H1 (cell line): ENCODE data around the genes RLF and SMAP2.

- RRBS = no CpG with 5 or more reads among the region's 2 CpGs
CAGE:
- cytosol, long polyA plus RNA = no peak
- long polyA plus RNA = no peak
- nucleus, long polyA plus RNA = no peak
Measured at GRCh38 chr1:39216311-39216871, 11.9 kb downstream of the MACF1 start.

DNA sequence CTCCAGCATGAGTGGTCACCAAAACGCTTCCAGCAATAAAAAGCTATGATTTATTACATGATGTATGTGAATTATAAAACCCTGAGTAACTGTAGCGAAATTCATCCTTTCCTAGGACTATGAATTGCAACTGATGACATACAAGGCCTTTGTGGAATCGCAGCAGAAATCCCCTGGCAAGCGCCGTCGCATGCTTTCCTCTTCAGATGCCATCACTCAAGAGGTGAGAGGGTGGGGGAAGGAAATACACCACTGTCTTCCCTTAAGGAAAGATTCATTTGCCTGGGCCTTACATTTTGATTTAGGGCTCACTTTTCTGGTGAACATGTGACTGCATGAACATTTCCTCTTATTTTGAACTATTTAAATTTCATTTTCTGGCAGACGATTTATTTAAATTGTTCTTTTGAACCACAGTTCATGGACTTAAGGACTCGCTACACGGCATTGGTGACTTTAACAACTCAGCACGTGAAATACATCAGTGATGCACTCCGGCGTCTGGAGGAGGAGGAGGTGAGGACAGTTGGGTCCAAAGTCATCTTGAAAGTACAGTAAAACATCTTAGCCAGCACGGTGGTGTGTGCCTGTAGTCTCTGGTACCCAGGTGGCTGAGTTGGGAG, 118.1 kb downstream of the MACF1 start:
- RRBS = no CpG with 5 or more reads among the region's 13 CpGs
CAGE:
- cytosol, long polyA plus RNA = no peak
- long polyA plus RNA = no peak
- nucleus, long polyA plus RNA = no peak

DNA sequence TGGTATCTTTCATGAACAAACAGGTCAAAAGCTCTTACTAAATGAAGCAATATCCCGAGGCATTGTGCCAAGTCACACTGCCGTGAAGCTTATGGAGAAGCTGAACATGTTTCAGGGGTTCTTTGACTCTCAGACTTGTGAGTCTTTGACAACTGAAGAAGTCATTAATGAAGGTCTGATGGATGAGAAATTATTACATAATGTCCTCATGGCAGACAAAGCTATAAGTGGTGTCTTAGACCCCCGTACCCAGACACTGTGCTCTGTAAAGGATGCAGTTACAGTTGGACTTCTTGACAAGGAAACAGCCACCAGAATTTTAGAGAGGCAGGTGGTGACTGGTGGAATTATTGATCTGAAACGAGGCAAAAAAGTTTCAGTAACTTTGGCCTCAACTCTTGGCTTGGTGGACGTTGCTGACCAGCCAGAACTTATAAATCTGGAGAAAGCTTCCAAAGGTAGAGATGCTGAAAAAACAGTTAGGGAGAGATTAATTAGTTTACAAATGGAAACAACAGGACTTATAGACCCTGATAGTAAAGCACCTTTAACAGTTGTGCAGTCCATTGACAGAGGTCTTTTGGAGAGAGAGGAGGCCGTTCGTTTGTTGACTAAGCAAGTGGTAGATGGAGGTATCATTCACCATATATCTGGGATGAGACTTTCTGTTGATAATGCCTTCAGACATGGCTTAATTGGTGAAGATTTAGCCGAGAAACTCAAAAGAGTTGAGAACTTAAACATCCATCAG, 129.2 kb downstream of the MACF1 start:
- RRBS = no CpG with 5 or more reads among the region's 8 CpGs
CAGE:
- cytosol, long polyA plus RNA = no peak
- long polyA plus RNA = no peak
- nucleus, long polyA plus RNA = no peak

DNA sequence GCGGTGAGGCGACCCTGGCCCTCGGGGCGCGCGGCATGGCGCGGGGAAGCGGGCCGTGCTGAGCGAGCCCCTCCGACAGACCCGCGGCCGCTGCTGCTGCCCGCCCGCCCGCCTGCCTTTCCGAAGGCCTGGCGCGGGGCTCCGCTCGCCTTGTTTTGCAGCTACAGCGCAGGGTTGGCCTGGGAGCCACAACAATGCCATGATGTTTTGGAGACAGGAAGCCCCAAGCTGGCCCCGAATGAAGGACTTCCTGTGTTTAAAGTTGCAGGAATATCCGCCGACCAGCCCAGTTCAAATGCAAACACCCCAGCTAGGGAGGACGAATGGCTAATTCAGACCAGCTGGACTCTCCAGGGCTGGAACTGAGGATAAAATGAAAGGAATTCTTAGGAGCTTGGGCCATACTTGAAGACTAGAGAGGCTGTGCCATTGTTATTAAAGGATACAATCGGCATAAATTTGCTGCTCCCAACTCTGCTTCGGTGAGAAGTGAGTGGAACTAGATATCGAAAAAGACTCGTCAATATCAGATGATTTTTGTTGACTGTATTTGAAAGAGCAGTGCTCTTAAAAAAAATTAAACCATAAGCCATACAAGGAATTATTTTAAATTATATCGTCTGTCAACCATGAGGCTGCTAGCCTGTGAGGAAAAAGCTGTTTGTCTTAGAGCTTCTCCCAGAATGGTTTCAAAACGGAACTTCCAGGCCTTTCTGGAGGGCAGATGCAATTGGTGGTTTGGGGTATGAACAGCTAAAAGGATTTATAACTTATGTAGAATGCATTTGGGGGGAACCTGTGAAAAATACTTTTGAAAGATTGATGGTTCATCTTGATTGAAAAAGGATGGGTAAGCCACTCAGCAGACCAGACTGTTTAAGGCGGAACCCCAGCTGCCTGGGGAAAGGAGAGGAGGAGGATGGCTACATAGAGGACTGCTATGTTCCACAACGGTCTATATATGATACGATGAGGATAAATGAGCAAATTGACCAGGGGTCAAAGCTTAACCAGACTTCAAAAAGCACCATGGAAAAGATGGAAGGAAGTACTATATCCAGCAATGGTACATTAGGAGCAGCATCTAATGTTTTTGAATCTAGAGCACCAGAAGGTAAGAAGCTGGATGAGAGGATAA, 81.6 kb upstream of the BMP8A start:
- RRBS = no CpG with 5 or more reads among the region's 37 CpGs
CAGE:
- cytosol, long polyA plus RNA = no peak
- long polyA plus RNA = no peak
- nucleus, long polyA plus RNA = no peak

- RRBS = no CpG with 5 or more reads among the region's 3 CpGs
CAGE:
- cytosol, long polyA plus RNA = no peak
- long polyA plus RNA = no peak
- nucleus, long polyA plus RNA = no peak
Measured at GRCh38 chr1:39430435-39431163, 60.8 kb upstream of the BMP8A start.

DNA sequence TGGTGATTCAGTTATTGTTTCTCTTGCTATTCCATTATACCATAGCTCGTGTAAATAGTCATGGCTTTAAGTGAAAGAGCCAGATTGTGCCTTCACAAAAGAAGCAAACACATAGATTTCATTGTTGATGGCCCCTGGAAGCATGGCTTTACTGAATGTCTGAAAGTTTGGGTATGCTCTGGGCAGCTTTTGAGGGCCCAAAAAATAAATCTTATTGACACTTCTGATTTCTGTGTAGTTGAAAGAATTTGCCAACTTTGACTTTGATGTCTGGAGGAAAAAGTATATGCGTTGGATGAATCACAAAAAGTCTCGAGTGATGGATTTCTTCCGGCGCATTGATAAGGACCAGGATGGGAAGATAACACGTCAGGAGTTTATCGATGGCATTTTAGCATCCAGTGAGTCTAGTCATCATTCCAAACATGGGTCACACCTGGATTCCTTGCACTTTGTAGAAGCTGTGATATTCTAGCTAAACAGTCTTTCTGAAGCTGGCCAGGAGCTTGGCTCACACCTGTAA, 31.0 kb upstream of the BMP8A start:
- RRBS = no CpG with 5 or more reads among the region's 7 CpGs
CAGE:
- cytosol, long polyA plus RNA = no peak
- long polyA plus RNA = no peak
- nucleus, long polyA plus RNA = no peak

- RRBS = no CpG with 5 or more reads among the region's 12 CpGs
CAGE:
- cytosol, long polyA plus RNA = no peak
- long polyA plus RNA = no peak
- nucleus, long polyA plus RNA = no peak
Measured at GRCh38 chr1:39526939-39527697, 35.7 kb downstream of the BMP8A start.

GRCh38 chr1:39757392-39758157, 13.6 kb downstream of the OXCT2 start:
- RRBS = no CpG with 5 or more reads among the region's 7 CpGs
CAGE:
- cytosol, long polyA plus RNA = no peak
- long polyA plus RNA = no peak
- nucleus, long polyA plus RNA = no peak

DNA sequence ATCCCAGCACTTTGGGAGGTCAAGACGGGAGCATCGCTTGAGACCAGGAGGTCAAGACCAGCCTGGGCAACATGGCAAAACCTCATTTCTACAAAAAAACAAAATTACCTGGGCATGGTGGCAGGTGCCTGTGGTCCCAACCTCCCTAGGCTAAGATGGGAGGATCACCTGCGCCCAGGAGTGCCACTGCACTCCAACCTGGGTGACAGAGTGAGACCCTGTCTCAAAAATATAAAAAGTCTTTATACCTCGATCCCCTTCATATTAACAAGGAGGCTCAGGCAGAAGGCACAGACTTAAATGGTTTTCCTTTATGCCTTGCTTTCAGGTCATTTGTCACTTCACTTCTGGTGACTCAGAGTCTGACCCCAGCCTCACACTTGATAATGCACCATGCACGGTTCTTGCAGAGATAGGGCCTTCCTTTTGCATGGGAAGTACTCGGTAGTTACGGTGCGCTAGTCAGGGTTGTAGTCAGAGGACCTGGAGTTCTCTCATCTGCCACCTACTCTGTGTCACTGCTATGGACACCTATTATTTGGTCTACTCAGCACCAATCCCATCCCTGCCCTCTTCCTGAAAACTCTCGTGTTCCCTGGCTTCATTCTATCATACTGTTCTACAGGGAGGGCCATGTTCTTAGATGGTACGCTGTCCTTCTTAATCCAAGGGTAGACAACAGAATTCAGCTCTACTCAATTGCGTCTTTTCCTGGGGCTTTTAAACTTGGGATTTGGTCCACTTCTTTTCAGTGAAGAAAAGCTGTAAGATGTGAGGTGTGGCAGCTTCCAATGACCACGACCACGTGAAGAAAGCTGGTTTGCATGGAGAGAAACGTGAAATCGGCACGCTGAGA, 43.7 kb upstream of the BMP8B start:
- RRBS = no CpG with 5 or more reads among the region's 16 CpGs
CAGE:
- cytosol, long polyA plus RNA = no peak
- long polyA plus RNA = no peak
- nucleus, long polyA plus RNA = no peak

DNA sequence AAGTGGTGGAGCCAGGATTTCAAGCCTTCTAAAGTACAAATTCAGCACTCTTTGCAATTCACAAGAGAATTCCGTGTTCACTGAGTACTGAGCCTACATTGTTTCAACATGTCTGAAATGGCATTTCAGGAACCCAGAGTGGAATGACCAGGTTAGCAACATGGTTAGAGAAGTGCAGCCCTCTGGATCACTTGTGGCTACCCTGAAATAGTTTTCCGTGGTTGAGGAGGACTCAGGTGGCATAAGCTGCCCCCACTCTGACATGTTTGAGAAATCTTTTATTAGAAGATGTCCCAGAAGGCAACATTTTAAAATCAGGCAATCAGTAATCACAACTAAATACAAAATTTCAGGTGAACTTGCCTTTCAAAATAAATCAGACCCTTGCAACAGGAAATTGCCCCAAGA, 6.5 kb downstream of the MYCL start:
- RRBS = no CpG with 5 or more reads among the region's 2 CpGs
CAGE:
- cytosol, long polyA plus RNA = no peak
- long polyA plus RNA = no peak
- nucleus, long polyA plus RNA = no peak

- RRBS = no CpG with 5 or more reads among the region's 11 CpGs
CAGE:
- cytosol, long polyA plus RNA = no peak
- long polyA plus RNA = no peak
- nucleus, long polyA plus RNA = no peak
Measured at GRCh38 chr1:39934022-39934936, 20.7 kb upstream of the MFSD2A start.

DNA sequence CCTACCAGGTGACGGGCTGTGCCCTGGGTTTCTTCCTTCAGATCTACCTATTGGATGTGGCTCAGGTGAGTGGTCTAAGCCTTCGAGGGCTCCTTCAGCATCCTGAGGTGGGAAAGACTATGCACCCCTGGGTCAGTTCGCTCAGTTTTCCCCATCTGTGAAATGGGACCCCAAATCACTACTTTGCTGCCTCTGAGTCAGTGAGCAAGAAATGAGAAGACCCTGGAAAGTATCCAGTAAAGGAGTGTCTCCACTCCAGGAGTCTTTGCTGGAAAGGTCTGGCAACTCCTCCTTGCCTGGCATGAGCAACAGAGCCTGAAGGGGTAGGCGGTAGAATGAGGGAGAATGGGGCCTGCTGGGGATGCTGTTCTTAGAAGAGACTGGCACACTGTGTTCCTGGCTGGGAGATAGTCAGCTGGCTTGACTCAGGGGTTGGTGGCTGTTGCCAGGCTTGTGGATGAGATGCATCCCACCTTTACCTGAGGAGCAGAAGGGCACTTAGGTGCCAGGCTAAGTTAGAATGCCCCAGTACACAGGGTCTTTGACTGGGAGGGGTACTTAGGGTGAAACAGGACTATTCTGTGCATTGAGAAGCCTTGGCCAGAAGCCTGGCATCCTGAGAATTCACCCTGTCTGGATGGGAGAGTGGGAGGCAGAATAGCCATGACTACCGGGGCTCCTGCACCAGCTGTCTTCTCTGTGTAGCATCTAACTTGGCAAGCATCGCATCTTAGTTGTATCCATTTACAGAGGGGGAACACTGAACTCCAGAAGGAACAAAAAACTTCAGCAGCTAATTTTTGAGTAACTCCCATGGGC, 2.4 kb downstream of the MFSD2A start:
- RRBS = no CpG with 5 or more reads among the region's 6 CpGs
CAGE:
- cytosol, long polyA plus RNA = no peak
- long polyA plus RNA = no peak
- nucleus, long polyA plus RNA = no peak

DNA sequence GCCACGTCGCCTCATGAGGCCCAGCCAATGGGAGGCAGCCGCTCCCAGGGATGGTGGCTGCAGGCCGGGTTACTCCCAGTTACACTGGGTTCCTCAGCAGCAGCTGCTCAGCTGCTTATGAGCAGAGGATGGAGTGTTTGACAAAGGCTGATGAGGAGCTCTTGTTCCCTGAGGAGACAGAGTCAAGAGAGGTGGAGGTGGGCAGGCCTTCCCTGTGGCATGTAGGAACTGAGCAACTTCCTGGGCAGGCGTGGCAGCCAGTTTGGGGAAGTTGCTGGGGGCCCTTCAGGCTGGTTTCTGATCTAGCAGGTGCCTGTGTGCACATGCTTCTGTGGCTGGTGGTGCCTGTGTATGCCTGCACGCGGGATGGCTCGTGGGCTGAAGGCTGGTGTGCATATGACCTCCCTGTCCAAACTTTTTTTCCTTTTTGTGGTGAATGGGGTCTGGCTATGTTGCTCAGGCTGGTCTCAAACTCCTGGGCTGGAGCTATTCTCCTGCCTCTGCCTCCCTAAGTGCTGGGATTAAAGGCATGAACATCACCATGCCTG, 5.7 kb downstream of the MFSD2A start:
- RRBS = no CpG with 5 or more reads among the region's 8 CpGs
CAGE:
- cytosol, long polyA plus RNA = no peak
- long polyA plus RNA = no peak
- nucleus, long polyA plus RNA = no peak

GRCh38 chr1:40049587-40050262, 9.2 kb downstream of the CAP1 start:
- RRBS = no CpG with 5 or more reads among the region's 3 CpGs
CAGE:
- cytosol, long polyA plus RNA = no peak
- long polyA plus RNA = no peak
- nucleus, long polyA plus RNA = no peak

DNA sequence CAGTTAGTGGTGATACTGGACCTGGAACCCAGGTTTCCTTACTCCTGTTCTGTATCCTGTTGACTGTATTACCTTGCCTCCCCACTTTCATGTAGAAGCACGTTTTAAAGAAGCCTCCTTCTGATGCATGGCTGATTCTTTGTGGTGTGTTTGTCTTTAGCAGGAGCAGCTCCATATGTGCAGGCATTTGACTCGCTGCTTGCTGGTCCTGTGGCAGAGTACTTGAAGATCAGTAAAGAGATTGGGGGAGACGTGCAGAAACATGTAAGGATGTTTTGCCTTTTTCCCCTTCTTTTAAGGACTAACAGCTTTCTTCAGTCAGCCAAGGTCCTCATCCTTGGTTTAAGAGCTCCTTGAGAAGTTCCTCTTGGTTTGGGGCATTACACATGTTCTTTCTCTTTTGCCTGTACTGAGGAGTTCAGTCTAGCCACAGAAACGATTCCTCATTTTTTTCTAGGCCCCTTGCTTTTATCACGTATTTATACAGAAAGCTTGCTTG, 19.4 kb downstream of the CAP1 start:
- RRBS = no CpG with 5 or more reads among the region's 5 CpGs
CAGE:
- cytosol, long polyA plus RNA = no peak
- long polyA plus RNA = no peak
- nucleus, long polyA plus RNA = no peak

DNA sequence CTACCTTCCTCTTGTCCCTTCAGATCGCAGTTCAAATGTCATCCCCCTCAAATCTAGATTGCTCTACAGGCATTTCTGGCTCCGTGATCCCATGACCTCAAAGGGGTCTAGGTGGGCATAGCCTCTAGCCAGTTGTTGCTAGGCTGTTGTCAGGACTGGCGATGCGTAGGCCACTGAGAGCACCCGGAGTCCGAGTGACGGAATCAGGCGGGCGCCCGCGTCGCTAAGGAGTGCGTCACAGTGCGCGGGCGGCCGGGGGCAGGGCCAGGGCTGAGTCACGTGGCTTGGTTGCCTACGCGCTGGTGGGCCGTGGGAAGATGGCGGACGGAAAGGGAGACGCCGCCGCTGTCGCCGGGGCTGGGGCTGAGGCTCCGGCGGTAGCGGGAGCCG, at the start of gene RLF:
TSS of gene RLF (plus strand) at position 305 of the 390 bp plus-strand sequence.
- RRBS = 1% methylated on average over 15 of the region's 32 CpGs
CAGE:
- cytosol, long polyA plus RNA = no peak
- long polyA plus RNA = start-site peak on the plus strand centred at position 300 of the sequence, 14 bp wide, 65 and 100 reads in 2 replicates
- nucleus, long polyA plus RNA = start-site peak on the plus strand centred at position 307 of the sequence, 13 bp wide, 250 reads

DNA sequence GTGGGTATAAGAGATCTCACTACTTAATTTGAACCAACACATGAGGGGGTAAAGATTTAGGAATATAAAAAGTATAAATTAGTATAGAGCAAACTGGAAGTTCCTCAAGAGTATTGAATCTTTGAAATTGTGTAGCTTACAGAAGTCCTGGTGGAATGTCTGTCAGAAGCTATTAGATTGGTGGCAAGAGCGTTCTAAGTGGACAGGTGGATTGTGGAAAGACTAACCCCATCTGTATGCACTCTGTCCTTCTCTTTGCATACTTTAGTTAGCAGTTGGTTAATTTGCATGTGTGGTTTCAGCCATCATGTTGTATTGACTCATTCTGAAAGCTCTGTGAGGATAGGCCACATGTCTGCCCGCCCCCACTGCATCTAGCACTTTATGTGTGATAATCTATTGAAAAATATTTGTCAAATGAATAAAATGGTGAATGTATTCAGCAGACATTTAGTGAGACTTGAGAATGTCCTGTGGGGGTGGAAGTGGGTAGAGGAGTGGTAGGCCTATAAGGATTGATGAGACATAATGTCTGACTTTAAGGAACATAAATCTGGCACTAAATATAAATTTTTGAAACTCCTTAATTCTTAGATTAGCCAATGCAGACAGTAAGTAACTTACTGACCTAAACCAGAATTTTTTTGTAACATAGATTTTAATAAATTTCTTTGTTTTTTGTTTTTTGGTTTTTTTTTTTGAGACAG, 25.3 kb downstream of the RLF start:
- RRBS = no CpG with 5 or more reads among the region's 2 CpGs
CAGE:
- cytosol, long polyA plus RNA = no peak
- long polyA plus RNA = no peak
- nucleus, long polyA plus RNA = no peak

- RRBS = no CpG with 5 or more reads among the region's 4 CpGs
CAGE:
- cytosol, long polyA plus RNA = no peak
- long polyA plus RNA = no peak
- nucleus, long polyA plus RNA = no peak
Measured at GRCh38 chr1:40237913-40238687, 9.6 kb upstream of the TMCO2 start.

GRCh38 chr1:40352159-40352511, 21.4 kb upstream of the SMAP2 start:
- RRBS = no CpG with 5 or more reads among the region's 3 CpGs
CAGE:
- cytosol, long polyA plus RNA = no peak
- long polyA plus RNA = no peak
- nucleus, long polyA plus RNA = no peak

GRCh38 chr1:40373151-40374189, at the start of gene SMAP2:
TSS of gene SMAP2 (plus strand) at chr1:40373727.
- RRBS = 1% methylated on average over 20 of the region's 61 CpGs
CAGE:
- cytosol, long polyA plus RNA = start-site peak on the plus strand at chr1:40373717-40373727, 160 reads
- long polyA plus RNA = start-site peak on the plus strand at chr1:40373685-40373730, 167 and 83 reads in 2 replicates
- nucleus, long polyA plus RNA = start-site peak on the plus strand at chr1:40373711-40373727, 87 reads